Metastatic Breast Carcinoma in the Brain (tissue), 10 donors: ENCODE results near the gene THPO.

- PRO-cap, 10 experiments: no peak in any of the 10 experiments
Measured at GRCh38 chr3:181620192-181620471, 91.6 kb upstream of the SOX2 start.

DNA sequence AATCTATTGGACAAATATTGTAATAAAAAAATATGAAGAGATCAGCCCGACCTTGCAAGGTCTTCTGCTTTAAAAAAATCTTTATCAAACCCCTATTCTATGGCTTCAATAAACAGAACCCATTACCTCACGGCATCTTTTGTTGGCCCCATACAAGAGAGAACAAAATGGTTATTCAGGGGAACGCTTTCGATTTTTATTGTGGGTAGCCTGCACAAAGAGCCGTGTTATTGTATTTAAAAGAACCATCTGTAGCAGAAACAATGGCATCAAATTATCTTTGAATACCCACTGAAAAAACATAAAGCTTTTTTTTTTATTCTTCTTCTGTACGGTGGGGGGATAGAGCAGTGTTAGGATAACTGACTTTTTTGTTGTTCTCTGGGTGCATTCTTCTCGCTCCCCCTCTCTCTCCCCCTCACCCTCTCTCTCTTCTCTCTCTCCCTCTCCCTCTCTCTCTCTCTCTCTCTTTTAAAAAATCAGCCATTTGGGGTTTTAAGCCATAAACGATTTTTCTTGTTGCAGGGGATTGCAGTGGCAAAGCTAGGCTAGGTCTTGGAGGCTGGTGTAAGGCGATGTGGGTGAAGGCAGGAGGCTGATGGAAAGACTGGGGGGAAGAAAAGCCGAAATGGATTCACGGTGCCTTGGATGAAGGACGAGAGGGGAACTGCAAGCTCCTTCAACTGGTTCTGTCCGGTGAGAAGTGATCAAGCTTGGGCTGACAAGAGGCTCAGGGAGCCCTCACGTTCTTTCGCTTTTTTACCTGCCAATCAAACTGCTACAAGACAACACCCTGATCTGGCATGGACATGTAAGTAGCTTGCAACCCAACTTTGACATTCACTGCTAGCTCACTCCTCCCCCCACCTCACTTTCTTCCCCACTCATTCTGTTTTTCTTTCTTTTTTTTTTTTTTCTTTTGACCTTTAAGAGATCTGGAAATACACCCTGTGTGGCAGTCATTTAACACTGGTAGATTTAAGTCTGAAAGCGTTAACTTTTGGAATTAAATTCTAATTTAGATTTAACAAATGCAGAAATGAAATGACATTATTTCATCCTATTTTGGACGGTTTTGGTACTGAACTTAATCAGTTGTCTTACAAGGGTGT is 12.3 kb upstream of the SOX2 start:
- PRO-cap, 10 experiments: no peak in any of the 10 experiments

GRCh38 chr3:182717122-182717680 is 76.1 kb upstream of the ATP11B start:
- PRO-cap, 10 experiments: no peak in any of the 10 experiments

DNA sequence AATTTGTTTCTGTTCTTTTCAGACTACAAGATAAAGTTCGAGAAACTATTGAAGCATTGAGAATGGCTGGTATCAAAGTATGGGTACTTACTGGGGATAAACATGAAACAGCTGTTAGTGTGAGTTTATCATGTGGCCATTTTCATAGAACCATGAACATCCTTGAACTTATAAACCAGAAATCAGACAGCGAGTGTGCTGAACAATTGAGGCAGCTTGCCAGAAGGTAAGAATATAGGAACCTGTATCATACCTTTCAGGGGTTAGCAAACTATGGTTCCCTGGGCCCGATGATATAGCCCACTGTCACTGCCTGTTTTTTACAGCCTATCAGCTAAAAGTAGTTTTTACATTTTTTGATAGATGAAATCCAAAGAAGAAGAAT is 80.5 kb downstream of the ATP11B start:
- PRO-cap, 10 experiments: no peak in any of the 10 experiments

DNA sequence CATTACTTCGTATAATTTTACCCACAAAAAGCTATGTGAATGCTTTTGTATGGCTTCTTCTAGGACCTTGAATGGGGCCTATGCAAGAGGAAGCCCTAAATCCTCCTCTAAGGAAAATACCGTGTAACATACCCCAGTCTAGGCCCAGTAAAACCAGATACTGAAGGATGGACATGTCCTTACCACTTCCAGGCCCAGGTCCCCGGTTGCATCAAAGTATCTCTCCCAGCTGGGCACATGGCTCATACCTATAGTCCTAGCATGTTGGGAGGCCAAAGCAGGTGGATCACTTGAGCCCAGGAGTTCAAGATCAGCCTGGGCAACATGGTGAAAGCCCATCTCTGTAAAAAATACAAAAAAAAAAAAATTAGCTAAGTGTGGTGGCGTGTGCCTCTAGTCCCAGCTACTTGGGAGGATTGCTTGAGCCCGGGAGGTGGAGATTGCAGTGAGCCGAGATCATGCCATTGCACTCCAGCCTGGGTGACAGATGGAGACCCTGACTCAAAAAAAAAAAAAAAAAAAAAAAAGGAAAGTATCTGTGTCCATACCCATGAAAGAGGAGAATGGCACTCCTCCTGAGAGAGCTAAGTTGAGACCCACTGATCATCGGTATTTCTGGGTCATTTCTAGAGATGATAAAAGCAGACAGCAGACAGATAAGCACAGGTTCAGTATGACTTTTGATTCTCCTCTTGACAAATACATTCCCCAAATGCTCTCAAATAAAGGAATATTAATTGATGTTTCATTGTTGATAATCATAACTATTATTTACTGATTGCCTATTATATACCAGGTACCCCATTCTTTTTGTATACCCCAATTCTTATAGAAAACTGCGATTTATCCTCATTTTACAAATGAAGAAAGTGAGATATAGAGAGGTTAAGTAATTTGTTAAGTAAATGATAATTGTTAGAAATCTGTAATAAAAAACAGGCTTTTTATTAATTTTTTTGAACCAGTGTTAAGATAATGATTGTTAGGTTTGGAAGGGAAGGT is 85.4 kb downstream of the DCUN1D1 start:
- PRO-cap, 10 experiments: no peak in any of the 10 experiments

- PRO-cap, 10 experiments: peak in 1 of 10 experiments; most common plus-strand start chr3:182979968 (in 1); most common minus-strand start chr3:182979749 (in 1)
Measured at GRCh38 chr3:182979457-182980185, 717 bp downstream of the DCUN1D1 start.

GRCh38 chr3:183212461-183213116 is 40.5 kb upstream of the B3GNT5 start:
- PRO-cap, 10 experiments: peak in 1 of 10 experiments; most common minus-strand start chr3:183212911 (in 1)

GRCh38 chr3:183269358-183270469 is 16.7 kb downstream of the B3GNT5 start:
- PRO-cap, 10 experiments: no peak in any of the 10 experiments

- PRO-cap, 10 experiments: peak in 1 of 10 experiments; most common plus-strand start chr3:183491638 (in 1); most common minus-strand start chr3:183491606 (in 1)
Measured at GRCh38 chr3:183491348-183491819, 63.0 kb upstream of the MCF2L2 start.

GRCh38 chr3:183515898-183516862 is 39.3 kb downstream of the KLHL6 start:
- PRO-cap, 10 experiments: peak in 4 of 10 experiments; most common plus-strand start chr3:183516557 (in 2); most common minus-strand start chr3:183516397 (in 3)

DNA sequence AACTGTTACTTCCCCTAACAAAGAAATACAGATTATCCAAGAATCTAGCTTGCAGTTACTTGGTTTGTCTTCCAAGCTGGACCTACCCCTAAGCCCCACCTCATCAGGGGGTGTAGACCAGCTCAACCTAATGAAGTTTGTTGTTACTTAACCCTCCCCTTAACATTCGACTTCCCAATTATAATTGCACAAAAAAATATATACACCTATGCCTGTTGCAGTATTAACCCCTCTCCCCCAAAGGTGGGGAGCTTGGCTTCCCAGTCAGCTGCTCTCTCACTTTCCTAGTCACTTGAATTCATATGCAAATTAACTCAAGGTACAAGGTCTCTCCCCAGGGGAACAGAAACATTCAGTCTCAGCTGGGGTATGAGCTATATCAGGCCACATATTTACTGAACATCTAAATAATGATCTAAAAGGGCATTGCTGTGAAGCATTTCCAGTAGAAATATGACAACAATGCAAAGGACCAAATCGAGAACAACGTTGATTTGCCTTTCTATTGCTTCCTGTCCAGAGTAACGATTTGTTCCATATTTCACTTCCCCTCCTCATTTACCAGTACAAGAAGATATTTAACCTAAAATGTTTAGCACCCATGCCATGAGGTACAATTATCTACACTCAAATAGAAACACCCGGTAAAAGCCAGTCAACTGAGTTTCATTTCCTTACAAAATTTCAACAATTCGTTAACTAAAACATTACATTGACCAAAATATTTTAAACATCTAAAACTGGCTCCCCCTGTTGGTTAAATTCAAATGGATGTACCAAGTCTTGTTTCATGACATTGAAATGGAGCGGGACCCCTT is 36.4 kb upstream of the KLHL6 start:
- PRO-cap, 10 experiments: no peak in any of the 10 experiments

GRCh38 chr3:184177122-184177915 is 2.7 kb downstream of the AP2M1 start:
- PRO-cap, 10 experiments: peak in 1 of 10 experiments; most common minus-strand start chr3:184177338 (in 1)

GRCh38 chr3:184234531-184235293 is 5.3 kb downstream of the VWA5B2 start:
- PRO-cap, 10 experiments: peak in 2 of 10 experiments; most common minus-strand start chr3:184235087 (in 2)

GRCh38 chr3:184241025-184242456 is 7.2 kb downstream of the ALG3 start:
- PRO-cap, 10 experiments: peak in 3 of 10 experiments; most common plus-strand start chr3:184241787 (in 1); most common minus-strand start chr3:184241482 (in 2)

GRCh38 chr3:184262308-184263173 is 1.2 kb upstream of the CAMK2N2 start:
- PRO-cap, 10 experiments: peak in 1 of 10 experiments; most common plus-strand start chr3:184262779 (in 1); most common minus-strand start chr3:184262627 (in 1)

- PRO-cap, 10 experiments: peak in 2 of 10 experiments; most common plus-strand start chr3:184378045 (in 2); most common minus-strand start chr3:184377874 (in 1)
Measured at GRCh38 chr3:184377581-184378548, at the start of gene THPO. Gene THPO (minus strand): TSS chr3:184378207.

- PRO-cap, 10 experiments: peak in 1 of 10 experiments; most common minus-strand start chr3:184426955 (in 1)
Measured at GRCh38 chr3:184426653-184427213, 46.9 kb downstream of the CHRD start.

- PRO-cap, 10 experiments: no peak in any of the 10 experiments
Measured at GRCh38 chr3:184492213-184492535, 69.4 kb upstream of the EPHB3 start.

GRCh38 chr3:184523810-184524142 is 37.8 kb upstream of the EPHB3 start:
- PRO-cap, 10 experiments: peak in 3 of 10 experiments; most common plus-strand start chr3:184524034 (in 2)

DNA sequence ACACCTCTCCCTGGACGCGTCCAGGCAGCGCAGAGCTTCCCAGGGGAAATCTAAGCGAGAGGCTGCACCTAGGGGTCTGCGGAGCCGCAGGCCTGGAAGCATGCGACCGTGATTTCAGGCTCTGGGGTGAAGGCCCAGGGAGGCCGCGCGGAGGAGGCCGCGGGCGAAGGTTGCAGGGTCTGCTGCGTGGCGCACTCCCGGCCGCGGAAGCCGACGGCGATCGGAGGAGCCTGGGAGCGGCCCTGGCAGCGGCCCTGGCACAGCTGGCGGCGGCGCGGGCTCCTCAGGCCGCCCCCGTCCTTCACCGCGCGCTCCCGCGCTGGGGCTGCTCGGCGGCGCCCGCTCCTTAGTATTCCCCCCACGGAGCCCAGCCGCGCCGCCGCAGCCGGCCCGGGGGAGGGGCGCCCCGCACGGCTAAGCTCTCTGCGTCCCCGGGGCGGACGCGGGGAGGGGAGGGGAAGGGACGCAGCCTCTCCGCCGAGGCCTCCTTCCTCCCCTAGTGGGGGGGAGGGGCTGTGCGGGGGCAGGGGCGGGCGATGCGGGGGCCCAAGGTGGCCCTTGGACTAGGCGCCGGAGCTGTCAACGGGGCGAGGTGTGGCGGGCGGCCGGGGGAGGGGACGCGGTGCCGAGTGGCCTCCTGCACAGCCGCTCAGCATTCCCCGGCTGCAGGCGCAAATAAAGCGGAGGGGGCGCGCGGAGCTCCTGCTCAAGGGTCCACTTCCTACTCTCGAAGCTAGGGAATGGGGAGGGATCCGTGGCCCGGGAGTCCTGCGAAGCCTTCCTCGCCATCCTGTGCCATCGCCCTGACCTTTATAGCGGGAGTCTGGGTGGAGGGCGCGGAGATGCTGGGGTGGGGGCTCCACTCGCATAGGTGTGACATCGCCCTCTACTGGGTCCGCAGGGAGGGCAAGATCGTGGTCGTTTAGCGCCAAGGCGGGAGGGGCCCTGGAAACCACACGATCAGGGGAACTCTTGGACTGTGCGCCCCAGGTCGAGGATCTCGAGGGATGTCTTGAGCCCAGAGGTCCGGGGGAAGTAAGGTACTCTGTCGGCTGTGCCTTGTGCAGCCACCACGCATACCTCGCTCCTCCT is 22.1 kb downstream of the EPHB3 start:
- PRO-cap, 10 experiments: peak in 5 of 10 experiments; most common plus-strand start position 417 of the sequence (in 1); most common minus-strand start position 321 of the sequence (in 5)